ENCODE results near the genes MICAL2 and PARVA.

- RRBS: no CpG with 5 or more reads among the region's 9 CpGs
These were observed 30.2 kb upstream of the MICAL2 start for GRCh38 chr11:12079956-12080773.

GRCh38 chr11:12087988-12088643 lies 22.3 kb upstream of the MICAL2 start:
- RRBS: no CpG with 5 or more reads among the region's 14 CpGs

- RRBS: 3% methylated on average over 39 of the region's 92 CpGs
These were observed at the start of gene MICAL2 for GRCh38 chr11:12110505-12111456. TSS of gene MICAL2 (plus strand) at chr11:12110590.

DNA sequence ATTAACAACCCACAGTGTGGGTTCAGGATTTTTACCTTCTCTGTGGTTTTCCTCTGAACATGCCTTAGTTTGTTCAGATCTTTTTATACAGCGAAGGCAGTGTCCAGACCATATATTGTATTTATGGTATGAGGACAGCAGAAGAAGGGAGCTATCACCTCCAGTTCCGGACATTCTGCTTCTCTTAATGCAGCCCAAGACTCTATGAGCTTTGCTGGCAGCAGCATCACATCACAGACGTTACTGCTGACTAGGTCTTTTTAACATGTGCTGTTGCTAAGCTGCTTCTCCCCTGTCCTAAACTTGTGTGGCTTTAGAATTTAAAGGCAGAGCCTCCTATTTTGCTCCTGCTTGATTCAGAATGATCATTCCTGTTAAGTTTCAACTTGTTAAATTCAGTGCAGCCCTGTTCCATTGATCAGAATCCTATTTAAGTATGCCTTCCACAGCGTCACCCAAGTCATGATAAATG lies 13.4 kb downstream of the MICAL2 start:
- RRBS: no CpG with 5 or more reads among the region's 4 CpGs

- RRBS: no CpG with 5 or more reads among the region's 9 CpGs
These were observed 48.5 kb downstream of the MICAL2 start for GRCh38 chr11:12158786-12159461.

- RRBS: no CpG with 5 or more reads among the region's 14 CpGs
These were observed 123.6 kb upstream of the PARVA start for GRCh38 chr11:12253570-12254432.

- RRBS: no CpG with 5 or more reads among the region's 15 CpGs
These were observed 117.3 kb upstream of the PARVA start for GRCh38 chr11:12259730-12260784.

- RRBS: no CpG with 5 or more reads among the region's 4 CpGs
These were observed 48.2 kb upstream of the PARVA start for GRCh38 chr11:12329105-12329620.

DNA sequence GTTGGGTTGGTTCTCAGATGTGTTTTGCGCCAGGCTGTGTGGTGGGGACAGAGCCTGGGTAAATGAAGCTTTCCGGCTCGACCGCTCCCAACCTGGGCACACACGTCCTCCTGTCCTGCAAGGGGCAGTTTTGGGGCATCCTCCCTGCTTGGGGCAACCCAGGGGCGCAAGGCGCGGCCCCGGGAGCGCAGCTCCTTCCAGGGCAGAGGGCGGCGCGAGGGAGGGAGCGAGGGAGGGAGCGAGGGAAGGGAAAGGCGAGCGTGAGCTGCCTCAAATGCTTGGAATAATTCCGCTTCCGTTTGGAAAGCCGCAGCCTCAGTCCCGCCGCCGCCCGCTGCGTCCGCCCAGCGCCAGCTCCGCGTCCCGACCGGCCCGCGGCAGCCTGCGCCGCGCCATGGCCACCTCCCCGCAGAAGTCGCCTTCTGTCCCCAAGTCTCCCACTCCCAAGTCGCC lies at the start of gene PARVA:
Gene PARVA, plus strand, starts transcription at position 318 of the 453 bp plus-strand sequence.
- RRBS: 2% methylated on average over 8 of the region's 39 CpGs

- RRBS: 1% methylated on average over 28 of the region's 88 CpGs
These were observed 648 bp downstream of the PARVA start for GRCh38 chr11:12377707-12378730.

DNA sequence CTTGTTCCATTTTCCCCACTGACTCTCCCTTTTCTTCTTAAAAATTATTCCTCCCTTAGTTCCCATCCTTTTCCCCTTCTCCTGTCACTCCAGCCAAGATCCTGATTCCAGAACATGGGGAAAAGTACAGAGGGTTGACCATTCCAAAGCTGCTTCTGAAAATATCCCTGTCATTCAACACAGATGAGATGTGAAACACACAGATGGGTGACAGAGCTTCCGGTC lies 57.8 kb downstream of the PARVA start:
- RRBS: no CpG with 5 or more reads among the region's 1 CpG

DNA sequence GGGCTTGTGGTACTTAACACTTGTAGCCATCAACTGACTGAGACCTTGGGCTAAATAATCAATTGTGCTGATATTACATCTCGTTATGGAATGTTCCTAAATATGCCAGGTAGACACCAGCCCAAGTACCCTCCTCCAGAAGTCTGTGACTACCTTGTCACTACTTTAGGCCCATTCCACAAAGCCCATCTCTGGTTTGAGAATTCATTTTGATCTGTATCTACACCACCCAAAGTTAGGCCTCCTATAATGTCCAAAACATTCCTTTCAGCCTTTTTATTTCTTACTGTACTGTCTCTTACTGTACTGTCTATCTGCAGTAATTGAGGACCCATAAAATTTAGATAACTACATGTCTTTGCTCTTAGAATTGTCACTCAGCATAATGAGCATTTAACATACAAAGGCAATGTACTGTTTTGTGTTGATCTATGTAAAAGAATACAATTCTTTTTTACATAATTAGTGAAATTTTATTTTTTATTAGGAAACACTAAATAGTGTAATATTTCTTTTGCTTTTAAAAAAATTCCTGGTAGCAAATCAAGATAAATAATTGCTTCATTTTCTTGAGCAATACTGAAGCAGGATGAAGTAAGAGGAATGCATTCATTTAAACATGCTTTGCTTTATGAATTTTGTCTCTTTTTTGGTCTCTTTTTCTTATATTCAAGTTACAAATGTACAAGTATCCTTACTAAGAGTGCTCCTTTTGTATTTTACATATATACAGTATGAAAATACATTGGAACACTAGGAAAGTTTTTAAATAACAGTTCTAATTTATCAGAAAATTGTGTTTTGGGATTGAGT lies 144.6 kb upstream of the TEAD1 start:
- RRBS: no CpG with 5 or more reads among the region's 1 CpG

- RRBS: no CpG with 5 or more reads among the region's 18 CpGs
These were observed 19.2 kb downstream of the TEAD1 start for GRCh38 chr11:12693136-12694164.

- RRBS: no CpG with 5 or more reads among the region's 8 CpGs
These were observed 136.5 kb downstream of the TEAD1 start for GRCh38 chr11:12810608-12811246.

DNA sequence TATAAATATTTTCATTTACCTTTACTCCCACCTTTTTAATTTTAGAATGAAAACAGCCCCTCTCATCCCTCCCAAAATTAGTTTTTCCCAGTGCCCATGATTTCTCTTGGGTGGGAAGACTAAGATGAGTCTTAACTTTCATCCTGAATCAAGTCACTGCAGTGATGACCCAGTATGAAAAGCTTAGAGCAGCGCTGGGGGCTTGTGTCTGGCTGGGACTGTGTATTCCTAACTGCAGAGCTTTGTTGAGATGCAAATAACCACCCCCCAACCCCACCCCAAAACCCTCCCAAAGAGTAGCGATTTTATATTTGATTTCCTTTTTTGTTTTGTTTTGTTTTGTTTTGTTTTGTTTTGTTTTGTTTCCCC lies 144.8 kb upstream of the RASSF10 start:
- RRBS: no CpG with 5 or more reads among the region's 2 CpGs

GRCh38 chr11:12878309-12878726 lies 130.8 kb upstream of the RASSF10 start:
- RRBS: 100% methylated on average over 2 of the region's 4 CpGs

DNA sequence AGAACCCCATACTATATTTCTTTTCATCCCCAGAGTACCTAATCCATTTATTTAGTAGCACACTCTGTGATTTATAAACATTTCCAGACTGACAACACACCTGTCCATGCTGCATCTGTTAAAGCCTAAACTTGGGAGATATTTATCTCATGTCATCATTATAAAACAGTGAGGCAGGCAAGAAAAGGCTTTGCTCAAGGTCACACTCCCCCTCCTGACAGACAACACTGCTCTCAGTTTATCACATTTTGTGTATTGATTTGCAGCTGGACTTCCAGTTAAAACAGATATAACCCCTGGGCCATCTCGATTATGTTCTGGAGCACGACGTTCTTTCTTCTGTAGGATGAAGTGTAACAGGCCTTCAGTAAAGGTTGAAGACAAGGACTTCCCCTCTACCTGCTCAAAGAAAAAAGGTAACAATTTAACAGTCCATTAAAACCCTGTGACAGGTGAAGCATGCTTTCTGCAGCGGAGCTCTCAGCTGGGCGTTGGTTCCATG lies 91.8 kb downstream of the BMAL1 start:
- RRBS: no CpG with 5 or more reads among the region's 5 CpGs

GRCh38 chr11:13371914-13372499 lies 91.0 kb downstream of the BTBD10 start:
- RRBS: no CpG with 5 or more reads among the region's 13 CpGs

DNA sequence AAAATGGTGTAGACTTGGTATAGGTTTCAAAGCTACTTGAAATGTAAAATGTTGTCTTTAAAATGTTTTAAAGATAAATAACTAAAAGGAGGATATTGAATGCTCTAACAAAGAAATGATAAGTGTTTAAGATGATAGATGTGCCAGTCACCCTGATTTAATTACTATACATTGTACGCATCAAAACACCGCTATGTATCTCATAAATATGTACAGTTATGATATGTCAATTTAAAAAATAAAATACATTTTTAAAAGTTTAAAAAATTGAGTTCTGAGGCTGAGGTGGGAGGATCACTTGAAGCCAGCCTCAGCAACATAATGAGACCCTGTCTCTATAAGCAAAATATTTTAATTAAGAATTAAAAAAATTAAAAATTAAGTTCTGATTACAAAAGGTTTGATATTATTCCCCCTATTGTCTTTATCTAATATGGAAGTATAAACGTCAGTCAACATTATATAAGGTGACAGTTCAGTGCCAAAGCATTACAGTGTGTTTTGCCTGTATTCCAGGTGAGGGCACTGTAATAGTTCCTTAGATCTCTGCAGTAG lies 32.8 kb downstream of the FAR1 start:
- RRBS: no CpG with 5 or more reads among the region's 3 CpGs

- RRBS: 1% methylated on average over 24 of the region's 79 CpGs
These were observed 703 bp downstream of the SPON1 start for GRCh38 chr11:13962964-13963888.